ENCODE results near the gene PCDH9.

- PRO-cap = unidirectional peak, minus-strand start at chr13:52991877
These were observed 36.9 kb upstream of the OLFM4 start for GRCh38 chr13:52991627-52992113.

DNA sequence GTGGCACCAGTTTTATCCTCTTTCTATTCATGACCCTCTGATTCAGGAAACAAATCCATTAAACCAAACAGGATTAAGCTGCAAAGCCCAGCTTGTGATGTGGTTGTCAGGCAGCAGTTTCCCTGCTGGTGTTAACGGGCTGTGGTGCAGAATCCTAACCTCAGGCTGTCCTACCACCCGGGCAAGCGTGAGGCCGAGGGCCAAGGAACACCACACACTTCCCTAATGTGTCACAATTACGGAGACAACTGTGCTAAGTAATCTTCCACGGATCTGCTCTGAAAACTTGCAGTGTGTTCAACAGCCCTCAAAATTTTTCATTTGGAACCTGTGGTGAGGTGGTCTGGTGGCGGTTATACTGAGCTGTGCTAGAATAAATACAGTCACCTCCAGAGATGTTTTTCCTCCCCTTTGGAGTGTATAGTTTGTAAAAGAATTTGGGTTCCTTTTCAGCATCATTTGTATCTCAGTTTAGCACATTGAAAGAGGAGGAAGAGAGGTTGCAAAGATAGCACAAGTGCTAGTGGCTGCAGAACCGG, 209.2 kb downstream of the OLFM4 start:
- PRO-cap = unidirectional peak, minus-strand start at position 278 of the sequence

GRCh38 chr13:53360075-53360274, 331.4 kb downstream of the OLFM4 start:
- PRO-cap = no peak

- PRO-cap = no peak
These were observed 3.1 kb upstream of the PRR20A start for GRCh38 chr13:57137477-57138147.

GRCh38 chr13:57634197-57635201, 3.0 kb downstream of the PCDH17 start:
- PRO-cap = no peak

- PRO-cap = no peak
These were observed 9.0 kb downstream of the PCDH17 start for GRCh38 chr13:57640528-57640903.

GRCh38 chr13:58318558-58319201, 687.1 kb downstream of the PCDH17 start:
- PRO-cap = no peak

DNA sequence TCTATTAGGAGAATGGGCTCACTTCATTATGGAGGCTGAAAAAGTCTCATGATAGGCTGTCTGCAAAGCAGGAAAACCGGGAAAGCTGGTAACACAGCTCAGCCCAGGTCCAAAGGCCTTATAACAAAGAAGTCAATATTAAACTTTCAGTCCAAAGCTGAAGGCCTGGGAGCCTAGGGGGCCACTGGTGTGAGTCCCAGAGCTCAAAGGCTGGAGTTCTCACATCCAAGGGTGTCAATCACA, 249.0 kb upstream of the PCDH20 start:
- PRO-cap = no peak

- PRO-cap = no peak
These were observed 245.1 kb upstream of the ENSG00000285566 start for GRCh38 chr13:64077933-64078429.

GRCh38 chr13:65813842-65814041, 1416.4 kb downstream of the PCDH9 start:
- PRO-cap = no peak

GRCh38 chr13:65940569-65940841, 1289.6 kb downstream of the PCDH9 start:
- PRO-cap = no peak

- PRO-cap = no peak
These were observed 564.1 kb downstream of the PCDH9 start for GRCh38 chr13:66665908-66666474.

GRCh38 chr13:66831285-66831625, 398.9 kb downstream of the PCDH9 start:
- PRO-cap = no peak

DNA sequence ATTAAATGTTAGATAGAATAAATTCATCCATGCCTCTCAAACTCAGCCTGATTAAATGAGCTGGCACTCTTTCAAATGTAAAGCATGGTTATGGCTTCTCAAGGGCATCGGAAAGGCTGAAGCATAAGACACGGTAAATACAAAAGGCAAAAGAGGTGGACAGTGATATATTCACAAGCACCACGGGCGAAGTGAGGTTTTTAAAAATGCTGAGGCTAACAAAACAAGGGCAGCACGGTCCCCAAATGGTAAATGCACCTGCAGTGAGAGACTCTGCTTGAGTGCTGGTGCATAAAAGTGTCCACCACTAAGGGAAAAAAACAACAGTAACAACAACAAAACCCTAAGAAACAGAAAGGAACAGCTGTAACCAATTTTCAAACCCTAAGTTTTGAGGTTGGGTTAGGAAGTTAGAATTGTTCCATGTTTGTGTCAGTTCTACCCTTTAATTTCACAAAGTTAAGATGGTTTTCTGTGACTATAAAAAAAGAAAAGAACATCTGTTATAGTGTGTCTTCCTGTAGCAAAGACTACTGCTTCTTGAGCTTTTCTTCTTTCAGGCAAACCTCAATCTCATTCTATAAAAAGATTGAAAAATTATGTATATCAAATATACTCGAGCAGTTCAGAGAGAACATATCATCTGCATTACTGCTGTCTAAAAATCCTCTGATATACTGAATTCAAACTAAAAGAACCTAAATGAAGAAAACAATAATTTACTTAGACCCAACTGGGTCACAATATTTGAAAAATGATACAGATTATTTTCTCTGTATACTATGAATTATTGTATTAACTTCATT, 234.8 kb downstream of the PCDH9 start:
- PRO-cap = no peak

DNA sequence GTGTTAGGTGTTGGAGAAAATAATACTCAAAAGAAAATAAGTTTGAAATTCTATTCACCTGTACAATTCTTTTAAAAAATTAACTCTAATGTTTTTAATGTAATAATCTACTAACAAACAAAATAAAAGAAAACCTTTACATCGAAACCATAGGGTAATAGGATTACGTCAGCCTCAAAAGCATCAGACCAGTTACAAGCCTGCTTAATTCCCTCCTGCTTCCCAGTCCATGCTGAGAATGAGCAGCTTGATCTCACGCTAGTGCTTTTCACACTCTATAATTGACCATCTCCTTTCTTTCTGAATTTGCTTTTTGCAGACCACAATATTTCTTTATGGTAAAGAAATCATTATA, 160.8 kb downstream of the PCDH9 start:
- PRO-cap = no peak

DNA sequence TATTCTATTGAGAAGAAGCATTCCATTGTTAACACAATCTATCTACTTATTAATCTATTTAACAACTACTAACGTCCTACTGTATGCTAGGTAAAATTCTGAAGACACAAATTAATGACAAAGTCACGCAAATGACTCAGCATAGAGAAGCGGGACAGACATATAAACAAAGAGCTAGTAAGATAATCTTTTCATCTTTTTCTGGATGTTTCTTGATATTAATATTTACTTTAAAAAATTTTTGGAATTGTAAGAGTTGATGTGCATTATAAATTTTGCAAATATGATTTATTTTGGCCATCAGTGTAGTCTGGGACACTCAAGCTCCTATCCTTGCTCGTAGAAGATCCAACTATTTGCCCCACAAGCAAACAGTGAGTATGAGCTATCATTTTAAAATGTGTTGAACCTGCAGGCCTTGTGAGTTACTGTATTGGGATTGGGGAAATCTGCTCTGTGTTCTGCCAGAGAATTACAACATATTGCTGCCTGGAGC, 109.1 kb downstream of the PCDH9 start:
- PRO-cap = no peak

- PRO-cap = bidirectional peak, plus-strand start at chr13:67230592, minus-strand start at chr13:67230331
These were observed at the start of gene PCDH9 for GRCh38 chr13:67229919-67230778. Gene PCDH9, minus strand, starts transcription at chr13:67230336.

GRCh38 chr13:71765106-71765589, 101.9 kb downstream of the DACH1 start:
- PRO-cap = no peak

GRCh38 chr13:71798751-71799071, 68.3 kb downstream of the DACH1 start:
- PRO-cap = no peak

GRCh38 chr13:72249926-72250447, 383.0 kb upstream of the DACH1 start:
- PRO-cap = no peak